ENCODE data around the gene TIGD1.

GRCh38 chr2:231706171-231707092 is 1.9 kb upstream of the PTMA start:
- PRO-cap = unidirectional peak, plus-strand start at chr2:231706190; bidirectional peak, plus-strand start at chr2:231706465, minus-strand start at chr2:231706522; unidirectional peak, minus-strand start at chr2:231706868; unidirectional peak, minus-strand start at chr2:231706934; unidirectional peak, minus-strand start at chr2:231707015
- RAMPAGE, long total RNA, 4 experiments = start-site peak on the minus strand in 3 of 4 experiments, at chr2:231707002-231707052 at its widest, 10 to 16 reads per replicate

DNA sequence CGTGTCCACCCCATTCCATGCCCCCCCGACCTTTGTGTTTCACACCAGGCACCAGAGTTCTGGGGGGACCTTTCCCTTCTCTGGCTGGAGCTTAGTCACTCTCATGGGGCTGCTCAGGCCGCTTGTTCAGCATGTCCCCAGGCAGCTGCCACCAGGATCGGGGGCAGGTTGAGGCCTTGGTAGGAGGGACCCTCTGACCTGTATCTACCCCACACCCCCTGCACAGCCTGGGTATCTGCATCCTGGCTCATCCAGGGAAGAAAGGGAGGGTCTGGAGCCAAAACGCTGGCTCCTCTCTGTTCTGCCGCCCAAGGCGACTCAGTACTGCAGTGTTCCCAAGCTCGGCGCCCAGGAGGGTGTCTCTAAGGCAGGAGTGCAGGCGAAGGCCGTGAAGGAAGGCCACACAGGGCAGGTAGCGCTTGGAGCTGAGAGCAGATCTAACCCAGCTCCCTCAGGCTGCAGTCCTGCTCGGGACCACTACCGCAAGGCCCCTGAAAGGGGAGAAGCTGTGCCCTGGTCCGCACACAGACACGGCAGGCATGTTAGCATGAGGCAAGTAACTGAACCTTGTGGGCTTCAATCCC is 6.3 kb downstream of the PTMA start:
- PRO-cap = no peak
- RAMPAGE, long total RNA, 4 experiments = no peak in any of the 4 experiments

DNA sequence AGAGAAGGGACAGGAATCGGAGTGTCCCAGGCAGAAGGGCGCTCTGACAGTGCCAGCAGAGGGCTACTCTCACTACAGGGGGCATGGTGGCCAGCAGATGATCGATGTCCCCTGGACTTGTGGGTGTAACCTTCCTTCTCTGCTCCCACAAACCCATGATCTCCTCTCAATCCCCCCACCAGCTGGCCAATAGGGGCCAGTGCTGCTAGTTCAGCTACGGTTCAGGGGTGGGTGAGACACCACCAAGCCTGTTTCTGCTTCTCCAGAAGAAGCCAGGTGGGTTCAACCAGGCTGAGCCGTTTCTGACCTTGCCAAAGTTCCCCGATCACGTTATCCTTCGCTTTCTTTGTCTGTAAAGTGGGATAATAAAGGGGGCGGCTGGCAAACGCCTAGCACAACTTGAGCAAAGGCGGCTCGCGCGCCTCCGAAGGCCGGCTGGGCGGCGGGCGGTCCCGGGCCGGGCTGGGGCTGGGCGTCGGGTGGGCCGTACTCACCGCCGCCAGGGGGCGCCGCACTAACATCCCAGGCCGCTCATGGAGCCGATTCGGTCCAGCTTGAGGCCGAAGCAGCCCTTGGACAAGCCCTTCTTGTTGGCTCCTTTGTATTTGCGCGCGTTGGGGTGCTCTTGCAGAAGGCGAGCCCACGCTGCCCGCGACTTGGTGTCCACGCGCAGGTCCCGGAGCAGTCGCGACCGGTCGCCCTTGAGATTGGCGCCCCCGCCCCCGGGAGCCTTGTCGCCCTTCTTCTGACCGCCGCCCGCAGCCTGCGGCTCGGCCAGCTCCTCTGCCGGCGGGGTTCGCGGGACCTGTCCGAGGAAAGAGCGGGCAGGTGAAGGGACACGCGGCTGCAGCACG is 1.1 kb downstream of the NPPC start:
- PRO-cap = no peak
- RAMPAGE, long total RNA, 4 experiments = no peak in any of the 4 experiments

GRCh38 chr2:232309653-232310064 is 68.9 kb upstream of the ALPP start:
- PRO-cap = no peak
- RAMPAGE, long total RNA, 4 experiments = no peak in any of the 4 experiments

DNA sequence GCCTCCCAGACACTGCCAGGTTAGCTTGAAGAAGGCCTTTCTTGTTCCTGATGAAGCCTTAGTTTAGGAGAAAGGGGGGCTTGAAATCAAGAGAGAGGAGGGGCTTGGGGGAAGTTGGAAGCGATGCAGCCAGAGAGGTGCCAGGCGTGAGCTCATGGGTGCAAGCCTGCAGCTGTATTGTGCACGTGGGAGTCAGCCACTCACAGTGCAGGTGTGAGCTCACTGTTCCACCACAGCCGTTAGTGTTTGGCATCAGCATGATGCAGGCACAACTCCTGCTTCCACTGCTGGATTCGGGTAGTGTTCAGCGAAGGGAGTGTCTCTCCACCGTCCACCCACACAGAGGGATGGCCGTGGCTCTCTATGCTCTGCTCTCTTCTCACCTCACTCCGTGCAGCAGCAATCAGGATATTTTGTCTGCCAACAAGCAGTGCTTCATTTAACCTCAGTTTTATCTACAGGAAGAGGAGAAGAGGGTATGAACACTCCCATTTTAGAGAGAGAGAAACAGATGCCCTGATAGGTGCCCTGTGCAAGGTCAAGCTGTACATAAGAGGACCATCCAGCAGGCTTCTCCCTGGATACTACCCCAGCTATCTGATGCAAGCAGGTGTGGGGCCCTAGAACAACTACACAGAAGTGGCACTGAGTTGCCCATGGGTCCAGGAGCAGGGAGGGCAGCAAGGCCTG is 68.3 kb upstream of the ALPP start:
- PRO-cap = no peak
- RAMPAGE, long total RNA, 4 experiments = no peak in any of the 4 experiments

DNA sequence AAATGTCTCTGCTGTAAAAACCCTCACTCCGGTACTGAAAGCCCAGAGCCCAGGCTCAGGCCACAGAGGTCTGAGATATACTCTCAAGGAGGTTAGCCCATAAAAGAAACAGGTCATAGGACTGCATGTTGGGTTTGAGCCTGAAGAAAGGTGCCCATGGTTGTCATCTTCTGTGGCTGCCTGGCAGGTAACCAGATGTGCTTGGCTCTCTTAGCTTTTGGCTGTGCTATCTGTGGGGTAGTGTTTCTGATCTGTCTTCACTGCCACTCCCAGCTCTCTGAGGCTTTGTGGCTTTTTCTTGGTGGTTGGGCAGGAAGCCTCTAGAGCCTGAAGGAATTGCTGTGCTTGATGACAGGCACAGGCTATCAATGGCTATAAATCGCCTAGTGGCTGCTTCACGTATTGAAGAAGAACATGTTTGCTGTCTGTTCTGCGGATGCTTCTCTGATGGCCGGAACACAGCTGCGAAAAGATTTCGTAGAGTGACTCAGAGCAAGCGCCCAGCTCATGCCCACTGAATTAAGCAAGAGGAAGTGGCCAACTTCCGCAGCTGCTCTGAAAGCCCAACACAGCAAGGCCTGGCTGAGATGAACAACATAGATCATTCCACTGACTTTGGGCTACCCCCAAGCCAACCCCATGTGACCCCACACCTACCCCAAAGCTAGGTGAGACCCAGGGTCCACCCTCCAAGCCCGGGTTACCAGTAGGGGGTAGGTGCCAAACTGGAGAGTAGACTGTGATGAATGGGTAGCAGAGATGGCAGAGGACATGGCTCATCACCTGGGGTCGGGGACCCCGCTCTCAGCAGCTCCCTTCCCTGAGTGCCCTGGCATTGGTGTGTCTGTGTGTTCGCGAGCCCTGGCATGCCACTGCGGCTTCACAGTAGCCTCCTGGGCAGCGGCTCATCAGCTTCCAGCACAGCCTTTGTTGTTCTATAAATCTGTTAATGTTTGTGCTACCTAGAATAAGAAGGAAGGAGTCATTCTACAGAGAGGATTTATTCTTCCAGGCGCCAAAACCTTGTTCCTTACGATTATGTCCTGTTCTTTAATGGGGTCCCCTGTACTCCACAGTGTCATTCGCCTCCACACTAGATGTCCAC is 62.9 kb upstream of the ALPP start:
- PRO-cap = no peak
- RAMPAGE, long total RNA, 4 experiments = no peak in any of the 4 experiments

DNA sequence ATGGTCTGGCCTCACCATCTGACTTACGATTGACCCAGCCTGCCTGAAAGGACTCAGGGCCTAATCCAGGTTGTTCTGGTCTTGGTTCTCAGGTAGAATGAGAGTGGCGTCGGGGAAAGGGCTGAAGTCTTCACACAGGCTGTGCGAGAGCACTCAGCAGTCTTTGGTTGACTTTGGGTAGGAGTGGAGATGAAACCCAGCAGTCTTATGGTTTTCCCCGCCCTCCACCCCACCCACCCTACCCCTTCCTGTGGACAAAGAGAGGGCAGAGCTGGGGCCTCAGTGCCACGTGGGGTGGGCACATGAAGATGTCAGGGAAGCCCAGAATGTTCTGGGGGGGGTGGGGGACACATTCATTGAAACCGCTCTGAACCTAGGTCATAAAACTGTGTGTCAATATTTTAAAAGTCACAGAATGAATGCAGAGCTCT is 58.7 kb upstream of the ALPP start:
- PRO-cap = no peak
- RAMPAGE, long total RNA, 4 experiments = no peak in any of the 4 experiments

GRCh38 chr2:232443551-232444122 is 12.3 kb upstream of the ALPI start:
- PRO-cap = no peak
- RAMPAGE, long total RNA, 4 experiments = no peak in any of the 4 experiments

- PRO-cap = no peak
- RAMPAGE, long total RNA, 4 experiments = no peak in any of the 4 experiments
Measured at GRCh38 chr2:232522316-232522868, 2.2 kb downstream of the PRSS56 start.

- PRO-cap = bidirectional peak, plus-strand start at chr2:232550337, minus-strand start at chr2:232550369; bidirectional peak, plus-strand start at chr2:232550734, minus-strand start at chr2:232550516
- RAMPAGE, long total RNA, 4 experiments = start-site peak on the plus strand in 3 of 4 experiments, at chr2:232550615-232550716 at its widest, 46 to 590 reads per replicate; start-site peak on the minus strand in 2 of 4 experiments, at chr2:232550547-232550607 at its widest, 32 to 34 reads per replicate
Measured at GRCh38 chr2:232550241-232550785, at the start of gene TIGD1. TSS of gene TIGD1 (minus strand) at chr2:232550557.

DNA sequence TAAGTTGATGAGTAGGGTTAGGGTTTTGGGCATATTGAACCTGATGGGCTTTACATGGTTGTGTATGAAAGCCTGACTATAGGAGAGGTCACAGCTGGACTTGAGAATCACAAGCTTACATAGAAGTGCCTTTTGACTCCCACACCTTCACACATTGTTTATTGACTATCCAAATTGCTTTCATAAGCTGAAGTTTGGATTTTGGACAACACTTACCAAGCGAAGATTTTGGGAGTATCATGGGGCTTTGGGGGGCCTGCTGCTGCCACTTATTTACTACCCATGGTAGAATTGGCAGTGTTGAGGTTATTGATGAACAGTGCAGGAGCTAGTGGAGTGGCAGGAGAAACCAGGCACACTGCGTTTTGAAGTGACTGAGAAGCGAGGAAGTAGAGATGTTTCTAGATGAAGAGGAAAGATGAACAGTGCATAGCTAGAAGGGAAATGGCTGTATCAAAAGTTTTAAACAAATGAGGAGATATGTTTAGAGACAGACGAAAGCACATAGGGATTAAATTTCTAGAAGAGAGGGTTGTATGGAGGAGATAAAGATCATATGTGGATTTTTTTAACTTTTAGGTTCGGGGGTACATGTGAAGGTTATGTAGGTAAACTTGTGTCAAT is 33.4 kb downstream of the KCNJ13 start:
- PRO-cap = no peak
- RAMPAGE, long total RNA, 4 experiments = start-site peak on the plus strand in 2 of 4 experiments, centred at positions 189 to 318 of the sequence, 20 to 23 reads per replicate

DNA sequence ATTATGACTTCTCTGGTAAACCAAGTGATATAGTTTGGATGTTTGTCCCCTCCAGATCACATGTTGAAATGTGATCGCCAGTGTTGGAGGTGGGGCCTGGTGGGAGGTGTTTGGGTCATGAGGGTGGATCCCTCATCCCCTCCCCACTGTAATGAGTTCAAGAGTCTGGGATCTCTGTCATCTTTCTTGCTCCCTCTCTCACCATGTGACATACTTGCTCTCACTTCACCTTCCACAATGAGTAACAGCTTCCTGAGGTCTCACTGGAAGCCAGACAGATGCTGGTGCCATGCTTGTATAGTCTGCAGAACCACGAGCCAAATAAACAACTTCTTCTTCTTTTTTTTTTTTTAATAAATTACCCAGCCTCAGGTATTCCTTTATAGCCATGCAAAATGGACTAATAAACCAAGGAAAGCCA is 8.4 kb upstream of the KCNJ13 start:
- PRO-cap = no peak
- RAMPAGE, long total RNA, 4 experiments = no peak in any of the 4 experiments

- PRO-cap = no peak
- RAMPAGE, long total RNA, 4 experiments = no peak in any of the 4 experiments
Measured at GRCh38 chr2:232875915-232876289, 5.8 kb downstream of the SNORC start.

- PRO-cap = no peak
- RAMPAGE, long total RNA, 4 experiments = no peak in any of the 4 experiments
Measured at GRCh38 chr2:232877673-232878030, 7.6 kb downstream of the SNORC start.

- PRO-cap = no peak
- RAMPAGE, long total RNA, 4 experiments = no peak in any of the 4 experiments
Measured at GRCh38 chr2:232899070-232899581, 29.1 kb downstream of the SNORC start.

DNA sequence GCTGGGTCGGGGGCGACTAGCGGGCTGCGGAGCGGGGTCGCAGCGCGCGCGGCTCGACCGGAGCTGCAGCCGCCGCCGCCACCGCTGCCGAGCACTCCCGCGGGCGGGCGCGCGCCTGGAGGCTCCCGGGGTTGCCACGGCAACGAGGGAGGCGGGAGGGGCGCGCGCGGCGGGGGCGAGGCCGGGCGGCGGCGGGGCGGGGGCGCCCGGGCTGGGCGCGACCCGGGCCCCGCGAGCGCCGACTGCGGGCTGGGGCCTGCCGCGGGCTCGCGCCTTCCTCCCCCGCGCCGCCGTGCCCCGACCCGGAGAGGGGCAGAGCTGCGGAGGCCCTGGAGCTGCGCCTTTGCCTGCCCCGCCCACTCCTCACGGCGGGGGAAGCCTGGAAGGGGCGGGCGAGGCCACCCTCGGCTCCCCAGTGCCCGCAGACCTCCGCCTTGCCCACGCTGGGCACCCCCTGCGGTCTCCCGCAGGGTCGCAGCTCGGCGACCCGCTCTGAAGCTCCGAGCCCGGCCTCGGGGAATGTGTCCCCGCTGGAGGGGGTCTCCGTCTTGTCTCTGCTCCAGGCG is 58.1 kb downstream of the SNORC start:
- PRO-cap = no peak
- RAMPAGE, long total RNA, 4 experiments = no peak in any of the 4 experiments

GRCh38 chr2:233051189-233052281 is 8.6 kb upstream of the INPP5D start:
- PRO-cap = unidirectional peak, plus-strand start at chr2:233051677
- RAMPAGE, long total RNA, 4 experiments = no peak in any of the 4 experiments

GRCh38 chr2:233060519-233061067 is 451 bp downstream of the INPP5D start:
- PRO-cap = no peak
- RAMPAGE, long total RNA, 4 experiments = no peak in any of the 4 experiments

DNA sequence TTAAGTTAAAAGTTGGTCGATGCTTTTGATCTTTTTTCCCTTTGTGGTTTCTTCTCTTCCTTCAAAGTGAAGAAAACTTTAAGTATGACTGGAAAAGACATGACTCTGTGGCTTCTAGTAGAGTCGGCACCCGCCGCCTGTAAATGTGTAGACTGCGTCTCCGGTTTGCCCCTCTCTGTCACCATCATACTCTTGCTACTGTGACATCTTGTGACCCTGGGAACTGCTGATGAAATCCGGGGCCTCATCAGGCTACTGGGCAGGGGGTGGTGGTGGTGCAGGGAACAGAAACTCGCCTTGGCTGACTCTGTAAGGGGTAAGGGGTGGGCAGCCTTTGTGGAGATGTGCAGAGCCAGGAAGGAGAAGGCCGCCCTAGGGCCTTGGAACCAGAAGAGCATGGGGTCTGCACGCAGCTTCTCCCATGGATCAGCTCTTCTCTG is 21.2 kb downstream of the INPP5D start:
- PRO-cap = bidirectional peak, plus-strand start at position 337 of the sequence, minus-strand start at position 177 of the sequence
- RAMPAGE, long total RNA, 4 experiments = no peak in any of the 4 experiments

GRCh38 chr2:233161521-233161993 is 89.9 kb upstream of the ATG16L1 start:
- PRO-cap = no peak
- RAMPAGE, long total RNA, 4 experiments = no peak in any of the 4 experiments

Data from transverse colon (tissue), 4 donors.